Measurements from ENCODE around the genes L1TD1 and ROR1.

GRCh38 chr1:60147865-60148259, 74.3 kb upstream of the C1orf87 start:
- PRO-cap = no peak
- RRBS = no CpG with 5 or more reads among the region's 3 CpGs

- PRO-cap = no peak
- RRBS = no CpG with 5 or more reads among the region's 13 CpGs
These were observed 217.2 kb upstream of the NFIA start for GRCh38 chr1:60864813-60865883.

- PRO-cap = no peak
- RRBS = no CpG with 5 or more reads among the region's 1 CpG
These were observed 178.0 kb upstream of the NFIA start for GRCh38 chr1:60904408-60904775.

DNA sequence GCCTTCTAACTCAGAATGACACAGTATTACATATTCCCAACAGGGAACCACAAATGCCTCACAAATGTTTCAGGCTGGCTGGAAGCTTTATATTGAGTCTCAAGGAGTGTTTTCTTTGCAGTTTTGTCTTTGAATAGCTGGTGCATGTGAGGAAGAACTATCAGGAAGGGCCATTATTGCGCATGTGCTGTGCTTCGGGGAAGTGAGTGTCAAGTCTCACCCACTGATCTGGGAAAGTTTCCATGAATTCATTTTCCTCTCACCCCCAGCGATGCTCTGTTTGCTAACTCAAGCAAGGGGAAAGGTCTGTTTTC, 92.2 kb upstream of the NFIA start:
- PRO-cap = no peak
- RRBS = no CpG with 5 or more reads among the region's 3 CpGs

- PRO-cap = no peak
- RRBS = no CpG with 5 or more reads among the region's 1 CpG
These were observed 1.1 kb upstream of the NFIA start for GRCh38 chr1:61081345-61081487.

DNA sequence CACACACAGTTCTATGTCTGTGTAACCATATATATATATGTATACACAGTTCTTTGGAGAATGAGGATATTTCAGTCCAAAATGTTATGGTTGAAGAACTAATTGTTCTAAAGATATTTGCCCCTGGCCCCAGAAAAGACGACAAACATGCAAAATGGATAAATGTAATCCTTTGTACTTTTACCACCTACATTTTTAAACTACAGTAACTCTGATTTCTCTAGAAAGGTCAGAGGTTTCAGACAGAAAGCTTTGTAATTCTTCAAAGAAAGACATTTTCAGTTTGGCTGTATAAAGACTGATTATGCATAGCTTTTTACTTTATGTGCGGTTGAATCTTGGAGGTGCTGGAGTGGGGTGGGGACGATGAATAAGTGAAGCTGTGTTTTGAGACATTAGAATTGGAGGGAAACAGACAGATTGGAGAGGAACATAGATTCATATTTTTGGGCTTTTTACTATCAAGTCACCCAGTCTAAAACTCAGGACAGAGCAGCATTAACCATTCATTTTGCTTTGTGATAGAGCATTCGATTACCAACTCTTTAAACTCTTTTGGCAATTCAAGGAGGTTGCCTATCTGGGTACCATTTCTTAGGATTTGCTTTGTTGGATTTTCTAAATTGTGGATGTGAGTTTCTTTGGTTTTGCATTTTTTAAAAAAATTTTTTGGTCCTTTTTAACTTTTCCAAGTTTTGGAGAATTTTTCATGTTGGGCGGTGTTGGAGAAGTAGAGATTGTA, 16.7 kb downstream of the NFIA start:
- PRO-cap = no peak
- RRBS = no CpG with 5 or more reads among the region's 5 CpGs

- PRO-cap = no peak
- RRBS = no CpG with 5 or more reads among the region's 22 CpGs
These were observed 19.0 kb downstream of the NFIA start for GRCh38 chr1:61100861-61102237.

DNA sequence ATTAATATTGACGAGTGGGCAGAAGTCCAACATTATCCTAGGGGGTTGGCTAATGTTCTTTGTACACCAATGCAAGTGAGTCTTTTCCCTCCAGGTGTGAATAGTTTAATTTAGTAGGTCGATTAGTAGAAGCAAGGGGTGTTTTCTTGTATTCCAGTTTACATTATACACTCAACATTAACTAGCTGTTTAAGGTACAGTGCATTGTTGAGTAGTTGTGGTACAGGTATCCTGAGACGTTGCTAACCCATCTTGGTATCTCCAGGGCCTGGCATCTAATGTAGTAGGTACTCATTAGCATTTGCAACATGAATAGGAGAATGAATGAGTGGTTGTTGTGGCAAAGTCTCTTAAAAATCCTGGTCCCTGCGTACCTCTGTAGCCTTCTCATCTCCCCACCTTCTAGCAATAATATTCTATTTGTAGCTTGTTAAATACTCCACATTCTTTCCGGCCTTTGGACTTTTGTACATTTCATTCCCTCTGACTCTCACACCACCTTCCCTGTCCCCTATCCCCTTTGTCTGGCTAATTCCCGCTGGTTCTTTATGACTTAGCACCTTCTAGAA, 65.6 kb downstream of the NFIA start:
- PRO-cap = no peak
- RRBS = no CpG with 5 or more reads among the region's 6 CpGs

GRCh38 chr1:61241726-61242500, 159.6 kb downstream of the NFIA start:
- PRO-cap = no peak
- RRBS = no CpG with 5 or more reads among the region's 6 CpGs

GRCh38 chr1:61280397-61280928, 198.1 kb downstream of the NFIA start:
- PRO-cap = no peak
- RRBS = no CpG with 5 or more reads among the region's 5 CpGs

- PRO-cap = no peak
- RRBS = no CpG with 5 or more reads among the region's 16 CpGs
These were observed 255.9 kb downstream of the NFIA start for GRCh38 chr1:61337837-61339009.

DNA sequence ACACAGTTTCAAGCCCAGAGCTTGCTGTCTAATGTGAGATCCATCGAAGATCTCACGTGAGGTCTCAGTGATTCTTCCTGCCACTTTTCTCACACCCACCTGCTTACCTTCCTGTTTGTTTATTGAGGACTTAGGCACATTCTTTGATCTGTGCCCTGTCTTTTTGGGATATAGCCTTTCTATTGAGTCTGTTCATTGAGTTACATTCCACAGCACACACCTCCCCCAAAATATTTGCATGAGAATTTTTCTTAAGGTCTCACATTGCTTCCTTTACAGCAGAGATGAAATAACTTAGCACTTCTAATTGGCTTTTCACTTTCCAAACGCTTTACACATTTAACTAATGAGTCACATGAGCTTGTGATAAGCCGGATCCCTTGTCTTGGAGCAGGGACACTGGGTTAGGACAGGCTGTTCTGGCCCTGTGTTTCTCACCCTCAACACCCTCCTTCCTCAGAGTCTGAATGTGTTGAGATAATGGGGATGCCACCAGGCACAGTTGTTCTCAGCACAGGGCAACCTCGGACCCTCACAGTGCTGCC, 288.3 kb downstream of the TM2D1 start:
- PRO-cap = no peak
- RRBS = no CpG with 5 or more reads among the region's 5 CpGs

DNA sequence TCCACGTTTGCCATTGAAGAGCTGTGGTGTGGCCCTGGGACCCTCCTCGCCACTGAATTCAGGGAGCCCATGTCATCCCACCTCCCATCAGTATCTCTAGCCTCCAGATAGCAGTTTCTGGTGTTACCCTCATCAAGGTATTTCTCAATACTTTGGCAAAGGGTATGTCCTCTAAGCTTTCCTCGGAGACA, 233.6 kb downstream of the TM2D1 start:
- PRO-cap = no peak
- RRBS = no CpG with 5 or more reads among the region's 3 CpGs

- PRO-cap = no peak
- RRBS = no CpG with 5 or more reads among the region's 11 CpGs
These were observed 133.2 kb downstream of the TM2D1 start for GRCh38 chr1:61591642-61592295.

DNA sequence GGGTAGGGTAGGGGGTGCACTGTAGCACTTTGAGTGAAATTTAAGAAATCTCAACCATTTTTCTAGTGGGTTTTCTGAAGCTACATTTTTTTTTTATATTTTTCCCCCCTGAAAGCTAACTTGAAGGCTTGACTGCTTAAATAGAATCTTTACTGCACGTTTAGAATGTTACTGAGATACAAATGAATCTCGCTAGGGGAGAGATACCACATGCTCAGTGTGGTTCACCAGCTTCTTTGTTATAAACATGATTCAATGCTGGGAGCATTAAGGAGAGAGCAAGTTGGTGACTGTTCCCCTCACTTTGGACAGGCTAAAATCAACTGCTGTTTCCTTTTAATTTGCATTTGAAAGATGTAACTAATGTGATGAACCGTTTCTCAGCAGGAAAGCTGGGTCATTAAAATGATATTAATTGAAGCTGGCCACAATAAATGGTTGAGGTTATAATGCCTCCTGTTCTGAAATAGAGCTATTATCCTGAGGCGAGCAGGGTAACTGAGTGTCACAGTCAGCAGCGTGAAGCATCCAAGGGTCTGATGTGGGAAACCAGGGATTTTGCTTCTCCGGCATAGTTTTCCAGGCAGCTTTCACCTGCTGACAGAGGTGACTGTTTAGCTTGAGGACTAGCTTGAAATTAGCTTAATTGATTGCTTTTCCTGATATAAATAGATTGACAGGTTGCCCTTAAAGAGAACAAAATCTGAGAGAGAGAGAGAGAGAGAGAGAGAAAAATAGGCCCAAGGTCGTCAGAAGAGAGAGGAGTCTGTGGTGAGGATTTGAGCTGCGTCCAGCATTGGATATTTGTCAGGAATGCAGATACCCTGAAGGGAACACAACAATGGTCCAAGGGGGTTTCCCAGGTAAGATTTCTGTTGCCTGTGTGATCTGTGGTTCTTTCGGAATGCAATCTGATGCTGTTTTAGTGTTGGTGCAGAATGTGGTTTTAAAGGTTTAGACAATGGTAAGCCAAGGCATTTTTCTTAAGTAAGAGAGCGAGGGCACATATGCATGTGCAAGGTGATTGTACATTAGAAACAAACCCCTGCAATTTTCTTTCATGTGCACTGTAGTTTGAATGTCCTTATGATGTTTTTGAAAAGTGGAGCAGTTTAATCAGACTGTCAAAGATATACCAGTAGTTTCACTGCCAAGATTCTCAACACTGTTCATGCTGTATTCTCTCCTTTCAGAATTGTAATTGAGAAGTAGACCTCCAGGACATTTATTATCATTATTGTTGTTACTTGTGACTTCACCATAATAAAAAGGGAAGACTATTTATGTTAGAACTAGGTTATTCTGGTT, 209.7 kb downstream of the PATJ start:
- PRO-cap = no peak
- RRBS = no CpG with 5 or more reads among the region's 10 CpGs

DNA sequence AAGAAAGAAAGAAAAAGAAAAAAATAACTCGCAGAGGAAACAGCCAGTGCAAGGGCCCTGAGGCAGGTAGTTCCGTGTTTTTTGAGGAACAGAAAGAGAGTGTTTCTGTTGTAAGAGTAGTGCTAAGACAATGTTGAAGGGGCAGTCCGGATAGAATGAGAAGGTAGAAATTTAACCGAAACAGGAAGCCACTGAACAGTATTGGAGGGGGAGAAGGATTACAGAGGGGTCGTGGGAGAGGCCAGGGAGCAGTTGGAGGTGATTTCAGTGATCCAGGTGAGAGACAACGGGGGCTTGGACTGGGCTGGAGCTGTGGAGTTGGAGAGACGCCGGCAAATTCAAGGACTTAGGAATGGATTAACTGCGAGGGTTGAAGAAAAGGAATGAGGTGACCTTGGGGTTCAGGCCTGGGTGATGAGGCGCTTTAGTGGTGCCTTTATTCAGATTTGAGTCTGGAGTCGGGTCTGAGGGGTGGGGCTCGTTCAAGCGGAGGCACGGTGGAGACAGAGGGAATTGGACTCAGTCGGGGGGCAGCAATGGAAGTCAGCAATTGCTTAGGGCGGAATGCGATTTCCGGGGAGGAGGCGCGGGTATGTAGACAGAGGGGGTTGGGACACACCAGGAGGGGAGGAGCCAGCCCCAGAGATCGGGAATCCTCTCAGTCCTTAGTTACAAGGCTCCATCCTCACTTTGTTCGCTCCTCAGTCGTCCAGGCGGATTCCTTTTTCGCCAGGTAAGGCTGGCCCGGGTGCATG, at the start of gene L1TD1:
L1TD1 (plus strand) TSS at position 661 of the 755 bp plus-strand sequence.
- PRO-cap = no peak
- RRBS = no CpG with 5 or more reads among the region's 26 CpGs

GRCh38 chr1:62511036-62511801, 74.4 kb downstream of the USP1 start:
- PRO-cap = no peak
- RRBS = no CpG with 5 or more reads among the region's 2 CpGs

DNA sequence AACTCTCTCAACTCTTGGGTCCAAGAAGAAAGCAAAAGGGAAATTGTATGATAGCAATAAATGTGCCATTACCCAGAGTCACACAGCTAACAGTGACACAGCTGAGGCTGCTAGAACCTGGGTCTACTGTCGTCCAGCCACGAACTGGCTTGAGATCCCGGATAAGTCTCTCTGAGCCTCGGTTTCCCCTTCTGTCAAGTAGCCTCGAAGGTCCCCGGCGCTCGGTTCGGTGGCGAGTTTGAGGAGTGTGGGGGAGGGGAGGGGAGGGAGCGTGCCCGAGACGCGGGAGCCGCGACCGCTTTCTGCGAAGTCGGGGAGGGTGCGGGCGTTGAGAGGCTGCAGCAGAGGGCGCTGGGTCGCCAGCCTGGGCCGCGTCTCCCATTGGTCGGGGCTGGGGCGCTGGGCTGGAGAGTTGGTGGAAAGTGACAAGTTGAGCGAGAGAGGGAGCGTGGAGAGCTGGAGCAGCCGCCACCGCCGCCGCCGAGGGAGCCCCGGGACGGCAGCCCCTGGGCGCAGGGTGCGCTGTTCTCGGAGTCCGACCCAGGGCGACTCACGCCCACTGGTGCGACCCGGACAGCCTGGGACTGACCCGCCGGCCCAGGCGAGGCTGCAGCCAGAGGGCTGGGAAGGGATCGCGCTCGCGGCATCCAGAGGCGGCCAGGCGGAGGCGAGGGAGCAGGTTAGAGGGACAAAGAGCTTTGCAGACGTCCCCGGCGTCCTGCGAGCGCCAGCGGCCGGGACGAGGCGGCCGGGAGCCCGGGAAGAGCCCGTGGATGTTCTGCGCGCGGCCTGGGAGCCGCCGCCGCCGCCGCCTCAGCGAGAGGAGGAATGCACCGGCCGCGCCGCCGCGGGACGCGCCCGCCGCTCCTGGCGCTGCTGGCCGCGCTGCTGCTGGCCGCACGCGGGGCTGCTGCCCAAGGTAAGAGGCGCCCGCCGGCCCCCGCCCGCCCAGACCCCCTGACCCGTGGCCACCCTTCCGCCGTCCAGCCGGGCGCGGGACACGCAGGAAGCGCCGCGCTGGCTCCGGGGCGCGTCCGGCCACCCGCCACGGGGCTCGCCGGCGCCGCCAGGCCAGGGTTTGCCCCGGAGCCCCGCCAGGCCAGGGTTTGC, at the start of gene ROR1:
ROR1 (plus strand) TSS at position 428 of the 1,110 bp plus-strand sequence.
- PRO-cap = bidirectional peak, plus-strand start at position 437 of the sequence, minus-strand start at position 304 of the sequence
- RRBS = 2% methylated on average over 53 of the region's 118 CpGs

DNA sequence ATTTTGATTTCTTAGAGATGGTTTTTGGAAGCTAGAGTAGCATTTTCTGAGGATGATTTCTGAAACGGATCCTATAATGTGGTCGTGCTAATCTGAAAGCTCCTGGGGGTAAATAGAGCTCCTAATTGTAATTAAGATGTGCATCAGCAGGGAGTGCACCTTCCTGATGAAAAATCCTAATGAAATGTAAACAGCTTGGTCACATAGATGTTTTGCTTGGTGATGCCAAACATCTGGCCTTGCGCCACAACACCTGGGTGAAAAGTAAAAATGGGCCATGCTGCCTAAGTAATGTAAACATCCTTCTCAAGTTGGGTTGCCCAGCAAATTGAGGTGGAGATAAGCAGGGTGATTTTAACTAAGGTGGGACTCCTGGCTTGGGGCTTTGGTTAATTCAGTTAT, 1.9 kb downstream of the ROR1 start:
- PRO-cap = no peak
- RRBS = no CpG with 5 or more reads among the region's 3 CpGs

- PRO-cap = no peak
- RRBS = no CpG with 5 or more reads among the region's 2 CpGs
These were observed 80.3 kb downstream of the ROR1 start for GRCh38 chr1:63854165-63854506.

Data from kidney (tissue), 2 donors.